Cardiac septum (tissue), 1 donor: ENCODE measurements around a stretch of chr4.

GRCh38 chr4:13244384-13244817 lies 239.7 kb downstream of the RAB28 start:
- PRO-cap: no peak

- PRO-cap: no peak
These were observed 2.6 kb downstream of the RAB28 start for GRCh38 chr4:13481515-13481902.

GRCh38 chr4:13601474-13602486 lies 25.7 kb downstream of the BOD1L1 start:
- PRO-cap: no peak

DNA sequence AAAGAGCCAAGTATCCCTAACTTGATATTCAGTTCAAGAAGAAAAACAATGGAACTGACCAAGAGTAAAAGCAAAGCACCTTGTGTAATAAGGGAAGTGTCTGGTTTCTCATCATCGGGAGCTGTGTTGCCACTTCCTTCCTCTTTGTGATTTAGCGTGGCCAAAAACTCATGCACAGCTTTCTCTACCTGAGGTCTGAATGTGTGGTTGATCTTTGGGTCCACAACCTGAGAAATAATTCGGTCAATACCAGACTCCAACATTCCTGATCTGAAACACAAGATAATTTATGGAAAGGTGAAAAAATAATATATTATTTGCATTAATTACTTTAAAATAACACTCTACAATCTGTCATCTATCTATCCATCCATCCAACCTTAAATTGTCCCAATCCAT lies 12.3 kb downstream of the BOD1L1 start:
- PRO-cap: no peak

DNA sequence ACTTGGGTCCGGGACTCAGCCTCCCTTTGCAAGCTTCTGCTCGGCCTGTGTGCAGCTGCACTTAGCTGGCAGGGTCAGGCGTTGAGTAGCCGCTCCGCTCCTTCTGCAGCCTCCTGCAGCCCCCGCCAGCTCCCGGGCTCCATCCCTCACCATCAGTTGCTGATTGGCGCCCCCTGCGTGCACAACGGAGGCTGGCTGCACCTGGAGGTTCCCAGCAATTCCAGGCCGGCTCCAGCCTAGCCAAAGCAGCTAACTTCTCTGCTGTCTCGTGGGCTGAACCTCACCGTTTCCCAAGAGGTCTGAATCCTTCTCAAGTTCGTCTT lies 27.0 kb upstream of the BOD1L1 start:
- PRO-cap: no peak

DNA sequence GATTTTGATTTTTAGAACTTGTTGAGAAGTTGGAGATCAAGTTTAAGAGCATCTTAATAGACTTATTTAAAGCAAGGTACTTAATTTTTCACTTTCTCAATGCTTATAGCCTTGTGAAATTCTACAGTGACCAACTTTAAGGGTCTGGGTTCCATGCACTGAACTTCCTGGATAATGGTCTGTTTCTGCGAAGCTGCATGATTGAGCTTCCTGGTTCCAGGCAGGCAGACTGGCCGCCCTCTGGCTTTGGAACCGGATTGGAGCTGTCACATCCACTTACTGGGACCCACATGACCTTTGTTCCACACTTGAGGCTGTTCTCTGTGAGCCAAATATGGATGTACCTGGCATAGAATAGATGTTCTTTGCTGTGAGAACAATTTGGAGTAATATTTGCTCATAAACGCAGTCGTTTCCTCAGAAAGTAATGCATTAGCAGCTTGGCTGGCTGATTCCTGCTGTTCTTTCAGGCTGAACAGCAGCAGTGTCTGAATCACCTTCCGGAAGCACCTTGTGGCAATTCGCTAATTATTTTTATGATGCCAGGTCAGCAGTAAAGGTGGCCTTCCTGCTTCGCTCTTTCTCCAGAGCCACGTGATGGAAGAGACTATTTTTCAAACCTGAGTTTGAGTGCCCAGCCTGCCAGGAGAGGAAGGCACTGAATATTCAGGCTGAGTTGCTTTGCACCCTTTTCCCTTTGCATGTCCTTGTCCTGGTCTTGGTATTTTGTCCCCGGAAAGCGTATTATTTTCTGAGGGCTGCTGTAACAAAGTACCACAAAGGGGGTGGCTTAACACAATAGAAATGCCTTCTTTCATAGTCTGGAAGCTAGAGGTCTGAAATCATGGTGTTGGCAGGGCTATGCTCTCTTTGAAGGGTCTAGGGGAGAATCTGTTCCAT lies 78.1 kb upstream of the BOD1L1 start:
- PRO-cap: unidirectional peak, minus-strand start at position 242 of the sequence

DNA sequence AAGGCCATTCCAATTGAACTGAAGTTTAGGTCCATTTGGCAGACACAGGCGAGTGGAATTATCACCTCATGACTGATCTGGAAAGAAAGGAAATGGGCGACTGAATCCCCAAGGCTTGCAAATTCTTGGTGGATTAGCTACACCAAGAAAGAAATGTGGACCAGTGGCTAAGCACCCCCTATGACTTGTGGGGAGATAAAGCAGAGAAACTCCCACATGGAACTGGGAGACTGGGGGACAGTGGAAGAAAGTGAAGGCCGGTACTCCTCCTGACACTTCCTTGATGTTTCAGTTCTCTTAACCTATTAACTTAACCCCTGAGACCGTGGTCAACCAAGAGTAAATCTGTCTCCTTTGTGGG lies 402.9 kb upstream of the BOD1L1 start:
- PRO-cap: no peak

GRCh38 chr4:14177988-14178400 lies 550.5 kb upstream of the BOD1L1 start:
- PRO-cap: no peak

GRCh38 chr4:14877109-14877990 lies 124.9 kb upstream of the CPEB2 start:
- PRO-cap: no peak

DNA sequence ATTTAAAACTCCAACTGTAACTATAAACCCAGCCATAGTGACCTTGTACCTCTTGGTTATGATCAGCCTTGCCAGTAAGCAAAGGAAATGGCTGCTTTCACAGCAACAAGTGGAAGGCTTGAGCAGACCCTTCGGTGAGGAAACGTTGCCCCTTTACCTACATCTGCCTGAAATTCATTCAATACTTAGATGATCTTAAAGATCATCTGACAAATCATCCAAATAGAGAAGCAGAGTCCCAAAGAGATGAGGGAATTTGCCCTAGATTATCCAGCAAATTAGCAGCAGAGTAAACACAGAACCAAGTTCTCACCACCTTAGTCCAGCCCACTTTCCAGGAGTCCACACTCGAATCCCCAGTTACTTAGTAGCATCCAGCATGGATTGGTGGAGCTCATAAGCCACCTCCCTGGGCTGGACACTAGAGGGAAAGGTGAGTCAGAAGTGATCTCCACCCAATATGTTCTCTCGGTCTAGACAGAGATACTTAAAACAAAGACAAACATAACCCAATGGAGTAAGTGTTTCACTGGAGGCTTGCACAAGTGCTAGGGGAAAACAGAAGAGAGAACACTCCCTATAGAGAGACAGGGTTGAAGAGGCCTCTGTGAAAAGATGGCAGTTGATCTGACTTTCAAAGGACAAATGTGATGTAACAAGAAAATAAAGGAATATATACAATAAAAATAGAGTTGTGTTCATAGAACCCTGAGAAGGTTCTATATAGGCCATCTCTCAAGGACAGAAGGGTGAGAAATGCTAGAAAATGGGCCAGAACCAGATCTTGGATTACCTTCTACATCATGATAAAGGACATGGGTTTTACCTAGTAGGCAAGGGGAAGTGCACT lies 105.1 kb upstream of the CPEB2 start:
- PRO-cap: no peak

GRCh38 chr4:15028233-15028905 lies 26.1 kb downstream of the CPEB2 start:
- PRO-cap: no peak

GRCh38 chr4:15106316-15106897 lies 104.1 kb downstream of the CPEB2 start:
- PRO-cap: no peak

- PRO-cap: no peak
These were observed 142.1 kb downstream of the CPEB2 start for GRCh38 chr4:15144391-15144760.

GRCh38 chr4:15149511-15150330 lies 147.4 kb downstream of the CPEB2 start:
- PRO-cap: no peak

- PRO-cap: bidirectional peak, plus-strand start at chr4:15234351, minus-strand start at chr4:15234204
These were observed 193.8 kb upstream of the C1QTNF7 start for GRCh38 chr4:15234037-15234469.

GRCh38 chr4:15340753-15341462 lies 86.9 kb upstream of the C1QTNF7 start:
- PRO-cap: no peak

DNA sequence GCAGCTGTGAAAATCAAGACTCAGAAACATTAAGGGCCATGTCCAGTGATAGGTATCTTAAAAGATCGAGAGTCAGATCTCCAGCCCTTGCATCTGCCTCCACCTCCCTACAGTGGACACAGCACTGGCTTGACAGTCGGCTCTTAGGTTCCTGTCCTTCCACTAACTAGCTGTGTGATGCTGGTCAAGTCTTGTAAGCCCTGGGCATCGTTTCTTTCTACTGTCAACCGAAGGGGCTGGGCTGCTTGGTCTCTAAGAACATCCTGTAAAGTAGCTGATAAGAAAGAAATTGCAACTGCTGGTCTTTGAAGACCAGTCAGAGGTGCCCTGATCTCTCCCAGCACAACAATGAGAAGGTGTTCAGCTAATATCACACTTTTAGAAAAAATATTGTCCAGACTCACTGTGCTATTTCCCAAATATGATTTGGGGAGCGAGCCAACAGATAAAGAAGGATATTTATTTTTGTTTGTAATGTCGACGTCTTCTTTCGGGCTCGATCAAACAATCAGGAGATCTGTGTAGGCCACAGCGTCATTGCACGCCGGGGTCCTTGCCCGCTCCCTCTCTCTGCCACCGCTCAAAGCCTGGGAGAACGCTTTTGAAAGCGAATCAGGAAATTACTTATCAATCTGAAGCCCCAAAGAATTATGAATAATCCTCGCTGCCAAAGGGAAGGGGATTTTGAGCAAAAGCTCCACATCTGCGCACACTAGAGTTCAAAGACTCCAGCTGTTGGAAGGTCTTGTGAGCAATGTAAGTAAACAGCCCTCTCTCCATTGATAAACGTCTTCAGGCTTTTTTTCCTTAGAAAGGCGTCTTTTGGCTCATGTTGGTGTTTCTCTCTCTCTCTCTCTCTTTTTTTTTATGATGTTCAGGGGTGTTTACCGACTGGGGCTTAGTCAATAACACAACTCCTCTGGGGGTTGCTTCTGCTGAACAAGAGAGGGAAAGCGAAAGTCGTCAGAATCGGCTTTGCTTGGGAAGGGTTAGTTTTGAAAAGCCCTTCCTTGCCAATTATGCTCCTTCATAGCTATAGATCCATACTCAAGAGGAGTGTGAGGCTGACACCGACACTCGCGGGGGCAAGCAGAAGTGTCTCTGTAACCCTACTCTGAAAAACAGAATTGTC lies 53.5 kb upstream of the C1QTNF7 start:
- PRO-cap: unidirectional peak, plus-strand start at position 537 of the sequence

- PRO-cap: no peak
These were observed 26.7 kb upstream of the C1QTNF7 start for GRCh38 chr4:15400791-15401793.

DNA sequence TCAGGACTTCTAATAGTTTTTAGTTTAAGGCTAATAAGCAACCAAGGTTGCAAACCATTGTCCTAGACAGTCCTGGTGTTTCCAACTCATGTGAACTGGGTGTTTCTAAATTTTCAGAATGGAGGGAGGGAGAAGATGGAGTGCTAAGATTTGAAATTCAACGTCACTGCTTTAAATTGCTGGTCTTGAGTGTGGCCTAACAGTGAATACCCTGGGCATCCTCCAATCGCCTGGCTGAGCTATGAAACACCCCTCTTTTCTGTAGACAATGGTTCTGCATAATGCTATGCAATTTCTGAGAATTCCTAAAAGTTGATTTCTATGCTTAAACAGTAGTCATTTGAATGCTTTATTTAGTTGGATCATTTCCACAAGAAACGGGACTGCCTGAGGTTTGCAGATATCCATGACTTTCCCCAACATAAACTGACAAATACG lies 1.2 kb downstream of the FBXL5 start:
- PRO-cap: bidirectional peak, plus-strand start at position 202 of the sequence, minus-strand start outside the sequence; unidirectional peak, plus-strand start at position 202 of the sequence

GRCh38 chr4:15681913-15682388 lies 324 bp downstream of the FAM200B start:
- PRO-cap: no peak